Cardiac ventricle fibroblast (primary cell): ENCODE data around the gene SHC3.

DNA sequence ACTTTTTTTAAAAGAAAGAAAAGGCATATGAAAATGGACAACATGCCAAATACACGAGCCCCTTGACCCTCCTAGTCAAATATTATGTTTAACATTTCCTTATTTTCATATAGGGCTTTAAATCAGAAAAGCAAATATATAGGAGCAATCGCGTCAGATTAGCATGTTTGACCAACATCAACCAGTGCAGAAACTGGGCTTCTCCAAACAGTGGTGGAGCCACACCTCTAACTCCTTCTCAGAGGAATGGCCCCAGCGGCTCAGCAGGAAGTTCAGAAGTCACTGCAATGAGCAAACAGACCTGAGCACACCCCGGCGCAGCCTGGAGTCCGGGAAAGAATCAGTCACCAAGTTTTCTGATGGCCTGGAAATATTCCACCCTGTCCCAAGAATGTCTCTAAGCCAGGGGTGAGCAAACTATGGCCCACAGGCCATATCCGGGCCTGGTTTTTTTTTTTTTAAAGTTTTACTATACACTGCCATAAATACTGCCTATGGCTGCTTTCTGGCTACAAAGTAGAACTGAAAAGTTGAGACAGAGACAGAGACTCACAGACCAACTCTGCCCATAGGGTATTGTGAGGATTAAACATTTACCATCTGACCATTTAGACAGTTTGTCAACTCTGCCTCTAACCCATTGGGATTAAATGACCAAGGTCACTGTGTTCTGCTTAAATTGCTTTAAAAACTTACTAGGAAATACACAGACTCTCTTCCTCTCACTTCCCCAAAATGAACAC, 5.5 kb downstream of the GOLM1 start:
- RAMPAGE, long total RNA: no peak

- RAMPAGE, long total RNA: no peak
Observed at GRCh38 chr9:86099740-86100048, 336 bp upstream of the GOLM1 start.

GRCh38 chr9:86507484-86507706, 153.2 kb upstream of the TUT7 start:
- RAMPAGE, long total RNA: no peak

DNA sequence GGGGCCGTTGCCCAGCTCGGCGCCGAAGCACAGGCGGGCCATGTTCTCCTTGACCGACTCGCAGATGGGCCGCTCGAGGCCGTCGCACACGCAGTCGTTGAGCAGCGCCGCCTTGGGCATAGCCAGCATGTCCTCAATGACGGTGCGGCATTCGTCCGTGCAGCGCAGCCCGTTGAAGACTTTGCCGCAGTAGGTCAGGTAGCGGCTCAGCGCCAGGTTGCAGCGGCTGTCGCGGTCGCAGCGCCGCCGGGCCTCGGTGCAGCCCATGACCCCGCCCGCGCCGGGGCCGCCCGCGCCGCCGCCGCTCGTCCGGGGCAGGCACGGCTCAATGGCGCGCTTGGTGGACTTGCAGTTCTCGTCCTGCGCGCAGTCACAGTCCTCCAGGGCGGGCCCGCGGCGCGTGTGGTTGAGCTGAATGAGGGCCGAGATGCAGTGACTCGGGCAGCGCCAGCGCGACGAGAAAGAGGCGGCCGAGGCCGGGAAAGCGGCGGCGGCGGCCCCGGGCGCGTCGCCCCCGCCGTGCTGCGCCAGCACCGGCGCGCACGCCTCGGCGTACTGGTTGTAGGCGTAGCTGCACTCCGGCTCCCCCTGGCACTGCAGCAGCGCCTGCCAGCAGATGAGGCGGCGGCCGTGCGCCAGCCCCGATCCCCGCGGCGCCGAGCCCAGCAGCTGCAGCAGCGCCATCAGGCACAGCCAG, 1.1 kb downstream of the GAS1 start:
- RAMPAGE, long total RNA: no peak

DNA sequence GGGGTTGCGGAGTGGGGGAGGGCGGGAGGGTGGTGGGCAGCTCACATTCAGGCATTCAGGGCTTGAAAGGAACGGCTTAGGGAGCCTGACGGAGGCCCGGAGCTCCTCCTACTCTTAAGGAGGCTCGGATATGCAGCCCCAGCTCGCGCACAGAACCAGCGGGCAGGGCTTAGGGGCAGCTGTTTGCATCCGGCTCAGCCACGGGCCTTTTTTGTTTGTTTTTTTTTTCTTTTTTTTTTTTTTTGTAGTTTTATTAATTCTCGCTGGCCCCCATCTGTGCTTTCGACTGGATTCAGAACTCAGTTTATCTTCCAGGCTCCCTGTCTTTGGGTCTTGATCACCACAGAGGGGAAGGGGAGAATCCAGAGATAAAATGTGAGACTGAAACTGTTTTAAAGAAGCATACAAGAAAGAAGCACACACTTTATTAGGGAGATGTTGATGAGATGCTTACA, 520 bp upstream of the GAS1 start:
- RAMPAGE, long total RNA: no peak

- RAMPAGE, long total RNA: no peak
Observed at GRCh38 chr9:87122945-87123490, 175.7 kb upstream of the GAS1 start.

DNA sequence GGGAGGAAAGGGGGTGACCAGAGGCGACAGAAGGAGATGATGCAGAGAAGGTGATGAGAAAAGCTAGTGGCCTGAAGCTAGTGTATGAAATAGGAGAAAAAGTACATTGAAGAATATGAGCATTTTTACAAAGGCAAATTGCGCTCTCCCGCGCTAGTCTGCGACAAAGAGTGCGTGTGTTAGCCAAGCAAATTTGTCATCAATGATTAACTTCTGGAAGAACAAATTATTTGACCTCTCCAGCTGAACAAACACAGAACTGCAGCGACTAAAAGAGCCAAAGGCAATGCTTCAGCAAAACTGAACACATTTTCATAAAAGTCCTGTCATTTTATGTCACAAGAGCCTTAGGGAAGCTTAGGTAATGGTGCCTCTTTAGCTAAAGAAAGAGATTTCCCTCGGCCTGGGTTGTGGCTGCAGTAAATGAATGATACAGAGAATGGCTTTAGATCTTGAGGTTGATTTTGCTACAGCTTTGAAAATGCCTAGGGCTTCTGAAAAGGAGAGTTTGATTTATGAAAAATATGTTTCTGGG, 101.6 kb upstream of the DAPK1 start:
- RAMPAGE, long total RNA: no peak

- RAMPAGE, long total RNA: no peak
Observed at GRCh38 chr9:87513893-87514517, 16.3 kb downstream of the DAPK1 start.

DNA sequence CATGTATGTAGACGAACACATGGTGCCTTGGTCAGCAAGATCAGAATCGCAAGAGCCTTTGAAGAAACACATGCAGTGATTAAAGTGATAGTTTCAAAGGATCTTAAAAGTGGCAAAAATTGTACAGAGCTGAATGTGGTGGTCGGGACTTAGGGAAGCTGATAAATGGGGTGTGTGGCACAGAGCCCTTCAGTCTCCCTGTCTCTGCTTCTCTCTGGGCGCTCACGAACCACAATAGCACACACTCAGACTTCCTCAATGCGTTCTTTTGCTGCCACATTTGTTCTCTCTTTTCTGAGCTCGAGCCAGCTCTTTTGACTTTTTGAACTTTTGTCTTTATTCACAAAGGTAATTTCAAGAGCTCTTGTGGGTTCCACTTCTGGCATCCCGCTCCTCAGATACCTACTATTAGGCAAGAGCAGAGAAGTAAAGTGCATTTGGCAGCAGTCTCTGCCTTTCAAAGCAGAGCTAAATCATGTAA, 112.3 kb upstream of the CTSL start:
- RAMPAGE, long total RNA: no peak

- RAMPAGE, long total RNA: no peak
Observed at GRCh38 chr9:87812440-87812698, 70.3 kb upstream of the SPATA31E1 start.

- RAMPAGE, long total RNA: no peak
Observed at GRCh38 chr9:88694681-88695090, 159.7 kb downstream of the NXNL2 start.

GRCh38 chr9:89001696-89002190, 10.5 kb downstream of the S1PR3 start:
- RAMPAGE, long total RNA: no peak

DNA sequence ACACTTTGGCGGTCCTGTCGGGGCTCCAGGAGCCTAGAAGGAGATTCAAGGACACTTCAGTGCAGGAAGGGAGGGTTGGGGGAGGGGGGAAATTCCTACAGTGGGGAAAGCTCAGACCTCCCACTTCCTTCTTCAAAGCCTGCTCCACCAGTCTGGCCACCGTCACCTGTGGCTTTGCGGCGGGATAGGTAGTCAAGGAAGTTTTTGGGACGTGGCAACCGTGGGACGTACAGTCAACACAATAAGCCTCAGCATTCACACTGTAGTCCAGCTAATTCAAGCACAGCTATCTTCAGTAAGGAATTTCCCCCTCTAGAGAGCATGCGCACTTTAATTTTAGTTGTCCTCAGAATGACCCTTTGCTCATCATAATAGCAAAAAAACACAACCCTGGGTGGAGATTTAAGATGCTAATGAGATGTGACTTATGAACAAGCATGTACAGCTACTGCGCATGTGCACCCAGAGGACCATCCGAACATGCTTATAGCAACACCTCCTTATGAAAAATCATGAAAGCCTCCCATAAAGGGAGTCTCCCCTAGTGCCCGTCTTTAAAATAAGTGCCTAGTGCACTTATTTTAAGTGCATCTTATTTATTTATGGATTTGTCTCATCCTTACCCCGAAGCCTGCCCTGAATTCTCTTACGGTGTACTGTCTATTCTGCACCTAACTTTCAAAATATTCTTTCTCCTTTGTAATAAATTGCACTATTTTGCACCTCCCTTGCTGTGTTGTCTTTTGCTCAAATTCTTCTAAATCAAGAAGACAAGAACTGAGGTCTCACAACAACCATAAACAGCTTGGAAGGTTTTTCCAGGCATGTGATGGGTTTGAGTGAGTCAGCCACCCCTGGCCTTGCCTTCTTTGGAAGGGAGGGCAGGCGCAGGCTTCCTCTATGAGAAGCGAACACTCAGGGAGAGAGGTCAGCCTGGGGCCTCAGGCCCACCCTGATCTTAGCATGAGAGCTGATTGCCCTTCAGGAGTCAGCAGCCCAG, 31.2 kb downstream of the S1PR3 start:
- RAMPAGE, long total RNA: no peak

GRCh38 chr9:89178249-89178915, at the start of gene SHC3:
SHC3 (minus strand) TSS chr9:89178818.
- RAMPAGE, long total RNA: no peak

DNA sequence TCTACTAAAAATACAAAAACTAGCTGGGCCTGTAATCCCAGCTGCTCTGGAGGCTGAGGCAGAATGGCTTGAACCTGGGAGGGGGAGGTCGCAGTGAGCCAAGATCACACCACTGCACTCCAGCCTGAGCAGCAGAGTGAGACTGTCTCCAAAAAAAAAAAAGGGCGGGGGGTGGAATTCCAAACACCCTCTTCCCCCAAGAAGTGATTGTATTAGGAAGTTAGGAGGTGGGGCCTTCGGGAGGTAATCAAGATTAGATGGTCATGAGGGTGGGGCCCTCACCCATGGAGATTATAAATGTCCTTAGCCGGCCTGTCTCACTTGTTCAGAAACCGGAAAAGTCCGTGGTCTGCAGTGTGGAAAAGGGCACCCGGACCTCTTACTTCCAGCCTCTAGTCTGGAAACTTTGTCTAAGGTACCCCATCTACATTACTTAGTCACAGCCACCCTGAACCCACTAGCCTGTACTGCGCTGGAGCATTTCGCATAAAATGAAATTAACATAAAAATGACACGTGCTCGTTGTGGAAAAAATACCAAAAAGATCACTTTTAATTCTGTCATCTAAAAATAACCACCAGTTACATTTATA, 1.4 kb upstream of the CKS2 start:
- RAMPAGE, long total RNA: no peak

DNA sequence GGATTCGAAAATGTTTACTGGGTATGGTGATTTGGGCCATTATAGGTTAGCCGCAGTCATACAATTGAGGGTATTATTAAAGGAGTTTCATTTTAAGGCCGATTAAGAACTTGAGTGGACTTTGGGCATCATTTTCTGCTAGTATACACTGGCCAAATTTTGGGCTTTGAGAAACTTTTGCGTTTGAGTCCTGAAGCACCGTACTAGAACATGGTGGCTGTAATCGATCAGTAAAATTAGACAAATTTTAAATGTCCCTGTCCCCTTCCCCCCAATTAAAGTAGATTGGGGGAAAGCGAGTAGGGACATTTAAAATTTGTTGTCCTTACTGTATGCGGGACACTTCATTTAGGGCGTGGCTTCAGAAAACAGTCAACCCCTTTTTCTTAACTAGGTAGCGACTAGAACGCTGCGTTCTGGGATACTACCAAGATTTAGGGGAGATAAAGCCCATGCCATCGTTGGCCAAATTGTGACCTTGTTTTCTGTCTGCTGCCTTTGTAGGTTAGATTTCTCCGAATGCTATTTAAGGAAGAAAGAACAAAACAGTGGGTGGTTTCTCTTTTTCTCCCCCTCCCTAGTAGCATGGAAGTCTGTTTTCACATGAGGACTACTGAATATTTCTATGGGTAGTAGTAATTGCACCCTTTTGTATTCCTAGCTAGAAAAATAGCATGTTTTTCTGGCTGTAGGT, 1.1 kb downstream of the CKS2 start:
- RAMPAGE, long total RNA: no peak

DNA sequence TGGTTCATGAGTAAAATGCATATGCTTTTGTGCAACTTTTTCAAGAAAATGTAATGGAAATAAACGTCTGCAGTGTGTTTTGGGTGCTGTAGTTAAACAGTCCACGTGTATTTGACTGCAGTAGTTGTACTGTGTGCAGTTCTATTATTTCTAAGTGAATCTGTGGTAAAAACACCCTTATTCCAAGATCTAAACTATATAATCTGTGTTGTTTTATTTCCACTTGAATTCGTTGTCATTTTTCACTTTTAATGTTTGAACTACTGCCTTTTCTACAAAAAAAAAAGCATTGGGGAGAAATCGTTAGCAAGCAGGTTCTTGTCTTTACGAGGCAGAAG, 863 bp downstream of the SECISBP2 start:
- RAMPAGE, long total RNA: no peak

GRCh38 chr9:89346240-89347320, 28.3 kb downstream of the SECISBP2 start:
- RAMPAGE, long total RNA: no peak

DNA sequence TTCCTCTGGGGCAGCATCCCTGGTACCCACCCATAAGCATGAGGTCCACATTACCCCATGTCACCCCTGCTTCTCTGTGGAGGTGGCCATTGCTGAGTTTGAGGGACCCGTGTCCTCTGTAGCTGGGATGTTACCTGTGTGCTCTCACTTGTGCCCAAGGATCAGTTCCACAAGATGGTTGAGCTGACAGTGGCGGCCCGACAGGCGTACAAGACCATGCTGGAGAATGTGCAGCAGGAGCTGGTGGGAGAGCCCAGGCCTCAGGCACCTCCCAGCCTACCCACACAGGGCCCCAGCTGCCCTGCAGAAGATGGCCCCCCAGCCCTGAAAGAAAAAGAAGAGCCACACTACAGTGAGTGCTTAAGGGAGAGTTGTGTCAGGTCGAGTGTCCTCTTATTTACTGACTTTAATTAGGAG, 39.5 kb downstream of the SECISBP2 start:
- RAMPAGE, long total RNA: no peak

DNA sequence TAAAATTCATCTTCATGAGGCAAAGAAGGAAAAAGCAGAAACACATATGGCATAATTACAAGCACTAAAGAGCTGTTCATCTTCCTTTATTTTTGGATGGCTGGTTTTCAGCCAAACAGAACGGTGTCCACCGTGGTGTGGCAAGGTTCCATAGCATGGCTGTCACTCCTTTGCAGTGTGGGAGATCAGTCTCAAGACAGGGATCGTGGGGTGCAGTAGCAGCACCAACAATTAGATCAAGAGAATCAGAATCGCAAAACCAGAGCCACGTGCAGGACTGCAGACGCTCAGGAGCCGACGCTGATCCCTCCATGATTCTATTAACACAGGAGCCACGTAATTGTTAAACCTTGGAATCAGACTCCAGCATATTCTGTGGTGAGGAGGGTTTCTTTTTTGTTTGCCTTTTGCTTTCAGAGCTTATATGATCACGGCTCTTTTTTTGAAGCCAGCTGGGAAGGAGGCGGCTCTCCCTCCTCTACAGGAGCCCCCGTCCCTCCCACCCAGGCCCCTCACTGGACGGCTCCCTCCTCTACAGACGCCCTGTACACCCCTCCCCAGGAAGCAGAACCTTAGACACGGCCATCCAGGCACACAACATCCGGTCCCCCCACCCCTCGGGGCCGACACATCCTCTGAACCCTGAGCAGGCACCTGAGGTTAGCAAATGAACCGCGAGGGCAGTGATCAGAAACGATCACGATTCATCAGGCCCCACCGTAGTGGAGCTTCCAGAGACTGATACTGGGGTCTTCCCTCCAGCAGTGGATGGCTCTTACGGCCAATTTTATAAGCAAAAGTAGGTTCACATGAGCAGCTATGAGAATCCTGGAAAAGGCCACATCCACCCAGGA, 79.2 kb downstream of the SEMA4D start:
- RAMPAGE, long total RNA: no peak